Thyroid gland (tissue), 7 donors: ENCODE measurements around the genes HSPA9 and PROB1.

DNA sequence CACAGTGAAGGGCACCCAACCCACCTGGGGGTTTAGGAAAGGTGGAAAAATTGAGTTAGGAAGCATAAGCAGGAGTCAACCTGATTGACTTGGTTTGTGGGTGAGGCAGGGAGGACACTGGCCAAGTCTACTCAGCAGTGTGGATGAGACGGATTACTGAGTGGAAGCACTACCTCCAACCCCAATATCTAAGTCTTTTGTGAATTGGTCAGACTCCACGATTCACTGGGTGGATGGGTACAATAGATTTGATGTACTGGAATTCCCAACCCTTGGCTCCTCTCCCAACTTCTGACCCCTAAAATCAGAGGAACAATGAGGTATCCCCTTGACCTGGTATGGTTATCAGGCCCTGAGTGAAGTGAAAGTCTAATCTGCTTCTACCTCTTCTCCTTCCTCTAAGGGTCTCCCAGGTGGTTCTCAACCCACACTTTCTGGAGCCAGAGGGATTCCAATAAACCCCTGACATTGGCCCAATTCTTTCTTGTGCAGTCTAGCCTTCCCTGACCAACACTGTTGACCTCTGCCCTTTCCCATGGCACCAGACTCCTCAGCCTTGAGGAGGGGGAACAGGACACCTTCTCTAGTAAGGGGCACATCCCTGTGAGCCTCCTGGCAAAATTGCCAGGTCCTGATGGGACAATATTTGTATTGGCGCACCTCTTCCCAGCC is 5.3 kb downstream of the EGR1 start:
- PRO-cap, 2 experiments = no peak in any of the 2 experiments
- RAMPAGE, long total RNA, 5 experiments = no peak in any of the 5 experiments

- PRO-cap, 2 experiments = peak in 2 of 2 experiments; most common minus-strand start chr5:138575411 (in 2)
- RAMPAGE, long total RNA, 5 experiments = start-site peak on the minus strand in 5 of 5 experiments, at chr5:138575341-138575431 at its widest, 350 to 4,834 reads per replicate
Measured at GRCh38 chr5:138574612-138575574, at the start of gene HSPA9. HSPA9 (minus strand) TSS chr5:138575401.

DNA sequence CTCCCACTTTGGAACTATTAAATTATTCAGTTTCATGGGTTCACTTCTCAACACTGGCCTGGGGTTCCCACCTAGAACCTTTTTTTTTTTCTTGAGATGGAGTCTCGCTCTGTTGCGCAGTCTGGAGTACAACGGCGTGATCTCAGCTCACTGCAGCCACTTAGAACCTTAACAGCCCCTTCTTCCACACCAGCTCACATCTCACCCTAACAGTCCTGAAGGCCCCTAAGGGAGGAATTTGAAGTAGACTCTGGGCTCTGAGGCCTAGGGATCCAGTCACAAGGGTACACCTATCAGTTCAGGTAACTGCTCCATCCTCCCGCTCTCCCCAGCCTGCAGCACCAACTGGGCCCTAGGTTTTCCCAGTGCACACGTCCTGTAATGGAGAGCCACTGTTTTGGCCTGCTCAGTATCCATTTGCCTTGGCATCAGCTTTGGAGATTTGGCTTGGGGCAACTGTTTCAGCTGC is 86.5 kb upstream of the CTNNA1 start:
- PRO-cap, 2 experiments = no peak in any of the 2 experiments
- RAMPAGE, long total RNA, 5 experiments = no peak in any of the 5 experiments

- PRO-cap, 2 experiments = peak in 2 of 2 experiments; most common plus-strand start chr5:138725642 (in 1); most common minus-strand start chr5:138725497 (in 1)
- RAMPAGE, long total RNA, 5 experiments = no peak in any of the 5 experiments
Measured at GRCh38 chr5:138725154-138725724, 28.0 kb upstream of the CTNNA1 start.

- PRO-cap, 2 experiments = no peak in any of the 2 experiments
- RAMPAGE, long total RNA, 5 experiments = no peak in any of the 5 experiments
Measured at GRCh38 chr5:138752336-138752672, 921 bp upstream of the CTNNA1 start.

GRCh38 chr5:138753533-138754613 is 648 bp downstream of the CTNNA1 start:
- PRO-cap, 2 experiments = peak in 2 of 2 experiments; most common plus-strand start chr5:138754158 (in 2); most common minus-strand start chr5:138754338 (in 2)
- RAMPAGE, long total RNA, 5 experiments = no peak in any of the 5 experiments

GRCh38 chr5:138974103-138974790 is 99.1 kb upstream of the LRRTM2 start:
- PRO-cap, 2 experiments = no peak in any of the 2 experiments
- RAMPAGE, long total RNA, 5 experiments = no peak in any of the 5 experiments

GRCh38 chr5:139012157-139012385 is 136.9 kb upstream of the LRRTM2 start:
- PRO-cap, 2 experiments = no peak in any of the 2 experiments
- RAMPAGE, long total RNA, 5 experiments = no peak in any of the 5 experiments

DNA sequence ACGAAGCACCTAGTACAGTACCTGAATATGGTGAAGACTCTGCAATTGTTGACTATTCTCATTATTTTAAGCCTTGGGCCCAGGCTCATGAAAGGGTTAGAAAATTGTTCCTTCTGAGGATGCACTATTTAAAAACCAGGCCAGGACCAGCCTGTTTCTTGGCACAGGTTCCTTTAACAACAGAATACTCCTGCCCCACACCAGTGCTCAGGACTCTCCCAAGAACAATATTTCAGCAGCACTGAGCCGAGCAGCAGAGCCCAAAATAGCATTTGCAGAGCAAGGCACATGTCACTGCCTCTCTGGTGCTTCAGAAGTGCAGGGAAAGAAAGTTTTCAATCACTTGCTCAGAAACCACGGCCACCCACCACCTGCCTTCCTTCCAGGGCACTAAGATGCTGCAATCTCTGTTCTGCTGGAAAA is 77.7 kb downstream of the SIL1 start:
- PRO-cap, 2 experiments = no peak in any of the 2 experiments
- RAMPAGE, long total RNA, 5 experiments = no peak in any of the 5 experiments

DNA sequence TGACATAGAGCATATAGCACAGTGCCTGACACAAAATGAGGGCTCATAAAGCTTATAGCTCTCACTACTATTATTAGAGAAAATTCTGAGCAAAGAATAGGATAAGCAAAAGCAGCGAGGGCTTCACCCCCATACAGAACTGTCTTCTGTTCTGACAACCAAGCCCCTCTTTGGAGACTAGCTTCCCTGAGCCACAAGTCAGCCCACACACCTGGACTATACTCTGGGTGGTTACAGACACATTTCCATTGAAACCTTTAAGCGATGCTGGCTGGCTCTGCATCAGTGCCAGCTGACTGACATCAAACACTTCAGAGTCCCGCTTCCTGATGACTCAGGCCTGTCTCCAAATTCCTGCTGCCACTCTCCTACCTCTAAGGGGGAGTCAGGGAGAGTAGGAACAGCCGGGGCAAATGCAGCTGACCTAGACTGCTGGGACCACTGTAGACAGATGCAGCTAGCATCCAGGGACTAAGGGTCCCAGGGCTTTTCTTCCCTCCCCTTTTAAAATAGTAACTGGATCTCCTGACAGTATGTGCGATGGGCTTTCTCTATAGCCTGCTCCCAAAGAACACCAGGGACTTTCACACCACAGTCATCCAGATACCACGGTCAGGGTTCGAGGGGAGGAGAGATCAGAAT is 59.4 kb downstream of the SIL1 start:
- PRO-cap, 2 experiments = peak in 1 of 2 experiments; most common plus-strand start position 377 of the sequence (in 1); most common minus-strand start position 153 of the sequence (in 1)
- RAMPAGE, long total RNA, 5 experiments = no peak in any of the 5 experiments

GRCh38 chr5:139262520-139263214 is 30.9 kb upstream of the MATR3 start:
- PRO-cap, 2 experiments = peak in 1 of 2 experiments; most common minus-strand start chr5:139262759 (in 1)
- RAMPAGE, long total RNA, 5 experiments = no peak in any of the 5 experiments

DNA sequence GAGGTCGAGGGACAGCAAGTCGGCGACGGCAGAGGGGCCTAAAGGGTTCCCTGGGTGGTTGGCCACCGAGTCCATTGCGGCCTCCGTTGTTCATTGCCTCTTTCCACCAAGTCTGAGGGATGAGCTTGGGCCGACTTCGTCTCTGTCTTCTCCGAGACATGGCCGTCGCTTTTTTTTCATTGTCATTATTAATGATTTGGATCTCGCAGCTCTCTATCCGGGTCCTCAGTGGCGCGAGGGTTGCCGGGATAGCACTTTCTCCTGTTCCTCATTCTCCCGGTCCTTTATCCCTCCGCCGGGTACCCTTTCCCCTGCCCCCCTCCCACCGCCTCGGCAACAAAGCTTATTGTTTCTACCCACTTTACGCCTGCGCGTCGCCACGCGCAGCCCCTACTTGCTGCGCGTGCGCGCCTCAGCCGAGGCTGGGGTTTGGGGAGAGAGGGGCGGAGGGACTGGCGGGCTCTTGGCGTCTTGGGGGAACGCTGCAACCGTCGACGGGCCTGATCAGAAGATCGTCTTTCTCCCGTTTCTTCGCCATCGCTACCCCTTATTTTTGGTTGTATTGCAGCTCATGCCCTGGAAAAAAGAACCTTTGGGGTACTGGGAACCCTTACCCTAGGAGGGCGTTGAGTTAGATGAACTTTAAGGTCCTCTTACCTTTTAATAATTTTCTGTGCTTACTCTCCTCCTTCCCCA is 514 bp downstream of the PAIP2 start:
- PRO-cap, 2 experiments = peak in 2 of 2 experiments; most common plus-strand start position 455 of the sequence (in 2); most common minus-strand start position 177 of the sequence (in 1)
- RAMPAGE, long total RNA, 5 experiments = no peak in any of the 5 experiments

DNA sequence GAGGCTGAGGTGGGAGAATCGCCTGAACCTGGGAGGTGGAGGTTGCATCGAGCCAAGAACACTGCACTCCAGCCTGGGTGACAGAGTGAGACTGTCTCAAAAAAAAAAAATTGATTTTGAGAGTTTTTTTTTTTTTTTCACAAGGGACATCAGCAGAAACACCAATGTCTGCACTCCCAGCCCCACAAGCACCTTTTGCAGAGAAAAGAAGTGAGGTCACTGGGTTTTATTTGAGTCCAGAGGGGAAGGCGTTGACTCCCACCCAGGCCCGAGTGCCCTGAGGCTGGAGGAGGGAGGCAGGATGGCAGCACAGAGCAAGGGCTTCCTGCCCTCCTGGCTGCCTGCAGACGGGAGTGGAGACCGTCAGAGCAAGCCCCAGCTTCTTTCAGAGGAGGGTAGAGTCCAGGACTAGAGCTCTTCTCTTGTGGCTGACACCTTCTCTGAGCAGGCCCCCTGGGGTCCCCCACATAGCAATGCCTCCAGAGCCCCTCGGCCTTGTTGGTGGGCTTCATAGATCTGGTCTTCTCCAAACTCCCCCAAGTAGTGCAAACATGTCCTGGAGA is 2.3 kb downstream of the MZB1 start:
- PRO-cap, 2 experiments = no peak in any of the 2 experiments
- RAMPAGE, long total RNA, 5 experiments = no peak in any of the 5 experiments

DNA sequence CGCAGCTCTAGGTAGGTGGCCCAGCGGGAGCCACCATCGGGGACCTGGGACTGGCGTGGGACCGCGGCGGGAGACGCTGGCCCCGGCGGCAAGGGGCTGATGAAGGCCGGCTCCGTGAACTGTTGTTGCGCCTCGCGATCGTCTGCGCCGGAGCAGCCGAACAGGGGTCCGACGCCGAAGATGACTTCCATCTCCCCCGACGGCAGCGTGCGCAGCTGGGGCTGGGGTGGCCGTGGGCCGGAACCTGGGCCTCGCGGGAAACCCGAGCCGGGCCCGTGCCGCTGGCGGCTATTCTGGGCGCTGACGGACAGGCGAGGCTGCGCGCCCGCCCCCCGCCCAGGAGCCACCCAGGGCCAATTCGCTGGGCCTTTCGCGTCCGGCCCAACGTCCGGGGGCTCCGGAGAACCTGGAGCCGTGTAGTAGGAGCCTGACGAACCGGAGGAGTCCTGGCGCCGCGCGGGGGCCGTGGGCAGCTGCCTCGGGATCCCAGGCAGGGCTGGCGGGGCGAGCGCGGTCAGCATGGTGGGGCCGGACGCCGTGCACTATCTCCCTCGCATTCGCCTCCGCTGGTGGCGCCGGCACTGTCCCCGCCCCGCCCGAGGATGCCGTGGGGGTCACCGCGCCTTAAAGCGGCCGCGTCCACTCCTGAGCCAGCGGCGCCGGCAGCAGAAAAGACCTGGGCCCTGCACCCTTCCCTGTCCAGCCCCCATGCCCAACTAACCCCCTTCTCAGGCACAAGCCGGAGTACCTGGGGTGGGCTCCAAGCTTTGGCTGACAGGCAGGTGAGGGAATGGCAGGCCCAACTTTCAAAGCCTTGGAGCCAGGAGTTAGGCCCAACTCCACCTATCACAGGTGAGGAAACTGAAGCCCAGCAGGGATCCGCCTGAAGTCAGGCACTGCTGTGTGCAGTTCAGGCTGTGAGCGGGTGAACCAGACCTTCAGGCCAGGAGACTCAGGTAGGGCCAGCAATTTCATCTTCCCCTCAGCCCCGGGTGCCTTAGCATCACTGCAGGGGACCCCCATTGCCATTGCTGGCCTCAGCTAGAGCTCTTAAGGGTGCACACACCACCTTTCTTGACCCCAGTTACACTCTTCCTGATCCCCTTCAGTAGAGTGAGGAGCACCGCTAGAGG is at the start of gene PROB1:
Gene PROB1, minus strand, starts transcription at position 544 of the 1,133 bp plus-strand sequence.
- PRO-cap, 2 experiments = peak in 2 of 2 experiments; most common minus-strand start position 544 of the sequence (in 2)
- RAMPAGE, long total RNA, 5 experiments = no peak in any of the 5 experiments

DNA sequence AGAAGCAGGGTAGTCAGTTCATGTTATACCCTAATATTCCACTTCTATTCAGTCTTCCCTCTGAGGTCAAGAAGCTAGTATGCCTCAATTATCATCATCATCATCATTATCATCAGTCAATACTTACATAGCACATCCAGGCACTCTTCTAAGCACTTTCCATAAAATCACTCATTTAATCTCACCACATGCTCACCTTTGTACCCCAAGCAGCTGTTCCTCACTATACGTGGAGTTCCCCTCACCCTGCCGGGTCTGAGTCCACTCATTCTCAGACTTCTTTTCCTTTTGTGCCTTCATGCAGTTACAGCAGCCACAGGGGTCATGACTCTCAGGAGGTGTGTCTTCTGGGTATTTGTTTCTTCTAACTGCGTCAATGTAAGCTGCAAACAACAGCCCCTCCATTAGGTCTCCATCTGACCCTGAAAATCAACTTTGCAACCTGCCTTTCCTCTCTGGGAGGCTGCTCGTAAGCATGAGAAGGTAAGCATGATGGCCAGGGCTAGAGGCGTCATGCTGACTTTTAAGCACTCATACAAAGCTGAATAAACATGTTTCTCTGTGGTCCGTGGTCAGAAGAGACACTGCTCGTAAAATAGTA is 2.0 kb downstream of the DNAJC18 start:
- PRO-cap, 2 experiments = no peak in any of the 2 experiments
- RAMPAGE, long total RNA, 5 experiments = no peak in any of the 5 experiments

- PRO-cap, 2 experiments = no peak in any of the 2 experiments
- RAMPAGE, long total RNA, 5 experiments = no peak in any of the 5 experiments
Measured at GRCh38 chr5:139478554-139479184, 3.9 kb downstream of the STING1 start.

DNA sequence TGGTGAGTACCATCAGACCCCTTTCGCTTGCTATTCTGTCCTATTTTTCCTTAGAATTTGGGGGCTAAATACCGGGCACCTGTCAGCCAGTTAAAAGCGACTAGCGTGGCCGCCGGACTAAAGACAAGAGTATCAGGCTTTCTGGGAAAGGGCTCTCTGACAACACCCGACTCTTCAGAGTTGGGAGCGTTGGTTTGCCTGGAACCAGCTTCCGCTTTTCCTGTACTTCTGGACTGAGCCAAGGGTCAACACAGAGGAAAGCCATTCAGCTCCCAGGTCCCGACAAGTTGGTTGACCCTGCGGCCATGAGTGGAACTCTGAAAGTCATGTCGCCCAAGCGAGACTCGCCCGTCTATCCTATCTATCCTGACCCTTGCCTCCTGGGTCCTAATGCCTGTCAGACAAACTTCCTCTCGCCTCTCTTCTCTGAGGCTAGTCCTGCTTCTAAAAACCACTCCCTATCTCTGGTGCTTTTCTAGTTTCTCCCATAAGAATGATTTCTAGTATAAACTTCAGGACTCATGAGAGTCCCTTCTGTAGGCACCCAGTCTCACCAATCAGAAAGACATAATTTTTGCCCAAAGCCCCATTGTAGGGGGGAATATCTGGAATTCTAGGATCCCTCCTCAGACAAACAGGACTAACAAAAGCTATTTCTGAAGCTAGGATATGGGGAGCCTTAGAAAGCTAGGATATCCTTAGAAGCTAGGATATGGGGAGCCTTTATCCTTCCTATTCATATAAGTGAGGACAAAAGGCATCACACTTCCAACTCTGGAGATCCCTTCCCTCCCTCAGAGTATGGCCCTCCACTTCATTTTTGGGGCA is 21.5 kb upstream of the STING1 start:
- PRO-cap, 2 experiments = no peak in any of the 2 experiments
- RAMPAGE, long total RNA, 5 experiments = no peak in any of the 5 experiments

GRCh38 chr5:139525529-139526660 is 35.2 kb upstream of the UBE2D2 start:
- PRO-cap, 2 experiments = no peak in any of the 2 experiments
- RAMPAGE, long total RNA, 5 experiments = no peak in any of the 5 experiments

- PRO-cap, 2 experiments = no peak in any of the 2 experiments
- RAMPAGE, long total RNA, 5 experiments = no peak in any of the 5 experiments
Measured at GRCh38 chr5:139550211-139550840, 10.8 kb upstream of the UBE2D2 start.

- PRO-cap, 2 experiments = no peak in any of the 2 experiments
- RAMPAGE, long total RNA, 5 experiments = no peak in any of the 5 experiments
Measured at GRCh38 chr5:139681715-139682746, 33.9 kb downstream of the CXXC5 start.